AG08470 (cell line): ENCODE data around the genes CACNG8, VSTM1 and LAIR2.

- RRBS = 2% methylated on average over 6 of the region's 23 CpGs
These were observed 766 bp downstream of the MYADM start for GRCh38 chr19:53868437-53868861.

DNA sequence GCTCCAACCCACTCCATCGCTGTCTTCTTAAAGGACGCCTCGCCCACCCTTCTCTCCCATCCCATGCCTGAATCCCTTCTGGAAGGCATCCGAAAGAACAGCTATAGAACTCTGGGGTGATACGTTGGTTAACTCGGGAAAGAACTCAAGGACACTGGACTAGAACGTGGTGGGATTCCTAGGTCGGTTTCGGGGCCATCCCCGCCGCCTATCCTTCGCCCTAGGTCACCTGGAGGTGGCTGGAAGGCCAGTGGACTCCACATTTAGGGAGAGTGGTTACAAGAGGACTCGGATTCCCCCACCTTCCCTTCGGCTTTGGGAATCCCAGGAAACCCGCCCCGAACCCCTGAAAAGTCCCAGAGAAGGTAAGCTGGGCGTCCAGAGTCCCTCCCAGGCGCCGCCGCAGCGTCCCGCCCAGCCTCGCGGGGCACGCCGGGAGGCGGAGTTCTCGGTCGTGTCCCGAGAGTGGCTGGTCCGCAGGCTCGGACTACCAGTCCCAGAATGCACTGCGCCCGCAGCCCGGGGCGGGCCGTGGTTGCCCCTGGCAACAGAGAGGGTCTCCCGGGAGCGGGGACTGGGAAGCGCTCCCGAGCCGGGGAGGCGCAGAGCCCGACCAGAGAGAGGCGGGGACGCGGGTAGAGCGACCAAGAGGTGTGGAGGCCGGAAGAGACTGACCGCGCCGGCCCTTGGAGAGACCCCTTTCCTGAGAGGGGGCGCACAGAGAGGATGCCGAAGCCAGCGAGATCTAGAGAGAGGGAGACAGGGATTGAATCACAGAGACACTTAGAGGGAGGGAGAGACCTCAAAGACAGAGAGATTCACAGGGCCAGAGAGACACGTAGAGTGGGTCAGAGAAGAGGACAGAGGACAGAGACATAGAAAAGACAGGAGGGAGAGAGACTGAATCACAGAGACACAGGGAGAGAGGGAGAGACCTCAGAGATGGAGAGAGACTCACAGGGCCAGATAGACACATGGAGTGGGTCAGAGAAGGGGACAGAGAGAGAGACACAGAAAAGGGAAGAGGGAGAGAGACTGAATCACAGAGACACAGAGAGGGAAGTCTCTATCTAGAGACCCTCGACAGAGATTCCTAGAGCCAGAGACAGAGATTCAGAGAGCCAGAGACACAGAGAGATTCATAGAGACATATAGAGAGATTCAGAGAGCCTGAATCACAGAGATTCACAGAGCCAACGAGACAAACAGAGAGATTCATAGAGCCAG, 2.6 kb upstream of the PRKCG start:
- RRBS = 1% methylated on average over 19 of the region's 58 CpGs

DNA sequence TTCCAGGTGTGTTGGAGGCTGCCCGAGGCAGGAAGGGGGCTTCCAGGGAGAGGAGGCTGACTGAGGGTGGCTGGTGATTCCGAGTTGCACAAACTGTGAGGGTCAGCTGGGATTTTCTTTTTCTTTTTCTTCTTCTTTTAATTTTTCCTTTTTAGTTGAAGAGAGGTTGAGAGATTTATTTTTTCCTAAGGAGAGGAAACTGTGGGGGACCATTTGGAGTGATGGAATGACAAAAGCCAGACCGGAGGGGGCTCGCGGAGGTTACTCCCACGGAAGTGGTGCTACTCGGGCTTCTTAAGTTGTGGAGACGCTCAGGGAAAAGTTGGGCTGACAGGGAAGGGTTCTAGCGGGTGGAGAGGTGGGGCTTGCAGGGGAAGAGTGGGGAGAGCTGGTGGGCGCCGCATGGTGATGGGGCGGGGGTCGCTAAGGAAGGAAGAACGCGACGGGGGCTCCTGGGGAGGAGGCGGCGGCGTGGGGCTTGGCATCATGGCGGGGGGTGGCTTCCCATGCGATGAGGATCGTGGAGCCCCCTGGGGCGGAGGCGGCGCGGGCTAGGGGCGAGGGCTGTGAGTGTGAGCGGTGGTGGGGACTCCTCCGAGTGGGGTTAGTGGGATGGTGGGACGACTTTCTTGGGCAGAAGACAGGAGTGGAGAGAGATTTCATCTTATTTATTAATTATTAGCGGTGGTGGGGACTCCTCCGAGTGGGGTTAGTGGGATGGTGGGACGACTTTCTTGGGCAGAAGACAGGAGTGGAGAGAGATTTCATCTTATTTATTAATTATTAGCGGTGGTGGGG, 754 bp upstream of the CACNG8 start:
- RRBS = no CpG with 5 or more reads among the region's 34 CpGs

DNA sequence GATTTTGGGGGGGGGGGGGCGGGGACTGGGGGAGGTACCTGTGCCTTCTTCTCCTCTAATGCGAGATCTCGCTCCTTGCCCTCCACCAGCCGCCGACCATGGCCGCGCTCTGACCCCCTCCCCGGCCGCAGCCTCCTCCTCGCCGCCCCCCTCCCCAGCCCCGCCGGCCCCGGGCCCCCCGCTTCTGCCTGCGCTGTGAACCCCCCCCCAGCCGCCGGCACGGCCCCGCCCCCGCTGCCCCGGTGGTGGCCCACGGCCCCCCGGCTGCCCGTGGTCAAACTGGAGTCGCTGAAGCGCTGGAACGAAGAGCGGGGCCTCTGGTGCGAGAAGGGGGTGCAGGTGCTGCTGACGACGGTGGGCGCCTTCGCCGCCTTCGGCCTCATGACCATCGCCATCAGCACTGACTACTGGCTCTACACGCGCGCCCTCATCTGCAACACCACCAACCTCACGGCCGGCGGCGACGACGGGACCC, at the start of gene CACNG8:
TSS of gene CACNG8 (plus strand) at position 74 of the 475 bp plus-strand sequence.
- RRBS = 4% methylated on average over 12 of the region's 46 CpGs

- RRBS = 78% methylated on average over 3 of the region's 18 CpGs
These were observed at the start of gene VSTM1 for GRCh38 chr19:54063683-54064067. Gene VSTM1, minus strand, starts transcription at chr19:54063897.

DNA sequence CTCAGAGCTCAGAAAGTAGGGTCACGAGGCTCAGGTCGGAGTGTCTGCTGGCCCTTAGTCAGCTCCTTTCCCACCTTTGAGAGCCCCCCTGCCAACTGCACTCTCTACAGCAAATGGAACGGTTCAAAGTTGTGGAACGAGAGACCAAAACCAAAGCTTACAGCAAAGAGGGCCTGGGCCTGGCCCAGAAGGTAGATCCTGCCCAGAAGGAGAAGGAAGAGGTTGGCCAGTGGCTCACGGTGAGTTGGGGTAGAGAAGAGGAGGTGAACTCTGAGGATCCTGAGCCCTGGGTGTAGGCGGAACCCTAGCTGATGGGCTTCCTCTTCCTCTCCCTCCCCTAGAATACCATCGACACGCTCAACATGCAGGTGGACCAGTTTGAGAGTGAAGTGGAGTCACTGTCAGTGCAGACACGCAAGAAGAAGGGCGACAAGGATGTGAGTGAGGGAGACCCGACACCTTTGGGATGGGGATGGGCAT, 6.4 kb downstream of the CNOT3 start:
- RRBS = no CpG with 5 or more reads among the region's 11 CpGs

DNA sequence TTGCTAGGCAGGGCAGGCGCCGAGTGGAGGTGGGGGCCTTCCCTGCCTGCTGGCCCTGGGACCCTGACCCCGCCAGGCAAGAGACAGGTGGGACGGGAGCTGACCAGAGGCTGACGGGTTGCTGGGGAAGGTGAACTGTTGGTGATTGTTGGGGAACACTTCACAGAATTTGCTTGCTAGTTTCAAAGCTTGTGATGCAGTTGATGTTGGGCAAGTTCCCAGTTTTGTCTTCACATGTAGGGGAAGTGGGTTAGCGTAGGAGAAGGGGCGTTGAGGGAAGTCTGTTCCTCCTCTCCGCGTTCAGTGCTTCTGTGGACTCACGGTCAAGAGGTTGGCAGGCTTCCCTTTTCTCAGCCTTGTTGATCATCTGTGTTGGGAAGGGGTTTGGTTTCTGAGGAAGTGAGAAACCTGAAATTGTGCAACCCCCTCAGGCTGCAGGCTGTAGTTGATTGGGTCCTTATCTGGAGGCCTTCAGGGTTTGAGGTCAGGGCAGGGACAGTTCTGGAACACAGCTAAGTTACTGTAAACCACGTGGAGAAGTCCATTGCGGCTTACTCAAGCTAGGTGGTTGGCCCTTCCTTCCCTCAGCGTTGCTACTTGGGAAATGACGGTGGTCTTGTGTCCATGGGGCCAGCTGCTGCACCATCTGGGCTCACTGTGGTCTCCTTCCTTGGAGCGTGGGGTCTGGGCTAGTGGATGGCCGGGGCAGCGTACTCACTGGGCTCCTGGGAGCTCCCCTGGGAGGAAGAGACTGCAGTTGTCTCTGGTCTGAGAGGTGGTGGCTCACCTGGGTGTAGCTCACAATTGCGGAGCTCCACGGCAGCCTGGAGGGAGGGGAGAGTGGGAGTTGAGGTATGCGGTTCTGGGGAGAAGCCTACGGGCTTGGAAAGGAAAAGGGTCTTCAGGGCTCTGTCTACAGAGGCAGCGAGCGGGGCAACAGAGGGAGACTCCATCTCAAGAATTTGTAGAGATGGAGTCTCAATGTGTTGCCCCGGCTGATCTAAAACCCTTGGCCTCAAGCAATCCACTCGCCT, 7.6 kb downstream of the RPS9 start:
- RRBS = 75% methylated on average over 1 of the region's 25 CpGs

- RRBS = no CpG with 5 or more reads among the region's 8 CpGs
These were observed 10.1 kb downstream of the RPS9 start for GRCh38 chr19:54210747-54211223.

DNA sequence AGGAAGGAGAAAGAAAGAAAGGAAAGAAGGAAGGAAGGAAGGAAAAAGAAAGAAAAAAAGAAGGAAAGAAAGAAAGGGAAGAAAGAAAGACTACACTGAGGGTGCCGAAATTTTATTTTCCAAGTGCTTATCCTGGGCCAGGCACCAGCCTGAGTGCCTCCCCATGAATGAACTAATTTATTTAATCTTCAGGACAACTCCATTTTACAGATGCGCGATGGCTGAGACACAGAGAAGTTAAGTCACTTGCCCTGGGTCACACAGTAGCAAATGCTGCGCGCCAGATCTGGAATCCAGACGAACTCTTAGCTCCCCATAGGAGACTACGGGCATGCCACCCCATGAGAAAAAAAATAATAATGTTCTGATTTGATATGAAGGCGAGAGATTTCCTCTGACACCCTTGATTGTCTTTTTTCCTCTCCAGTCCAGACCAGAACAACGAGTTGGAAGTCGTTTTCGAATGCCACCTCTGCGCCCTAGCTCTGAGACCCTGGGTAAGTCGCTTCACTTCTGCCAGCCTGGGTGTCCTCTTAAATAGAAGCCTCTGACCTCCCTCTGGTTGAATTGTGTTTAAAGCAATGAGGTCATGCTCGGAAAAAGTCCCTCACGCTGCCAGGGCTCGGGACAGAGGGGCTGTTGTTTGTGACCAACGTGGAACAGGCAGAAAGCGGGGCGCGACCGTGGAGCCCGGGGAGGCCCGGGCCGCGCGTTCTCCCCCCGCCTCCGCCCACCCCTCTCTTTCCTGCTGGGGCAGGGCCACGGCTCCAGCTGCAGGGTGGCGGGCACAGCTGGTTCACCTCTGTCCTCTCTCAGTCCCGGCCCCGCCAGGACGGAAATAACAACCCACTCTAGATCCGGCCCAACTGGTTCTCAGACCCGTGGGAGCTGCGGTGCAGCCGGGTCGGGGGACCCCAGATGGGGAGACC, 2.3 kb downstream of the CDC42EP5 start:
- RRBS = 0% methylated on average over 1 of the region's 38 CpGs

GRCh38 chr19:54502755-54503189, at the start of gene LAIR2:
Gene LAIR2, plus strand, starts transcription at chr19:54502831.
- RRBS = no CpG with 5 or more reads among the region's 7 CpGs

DNA sequence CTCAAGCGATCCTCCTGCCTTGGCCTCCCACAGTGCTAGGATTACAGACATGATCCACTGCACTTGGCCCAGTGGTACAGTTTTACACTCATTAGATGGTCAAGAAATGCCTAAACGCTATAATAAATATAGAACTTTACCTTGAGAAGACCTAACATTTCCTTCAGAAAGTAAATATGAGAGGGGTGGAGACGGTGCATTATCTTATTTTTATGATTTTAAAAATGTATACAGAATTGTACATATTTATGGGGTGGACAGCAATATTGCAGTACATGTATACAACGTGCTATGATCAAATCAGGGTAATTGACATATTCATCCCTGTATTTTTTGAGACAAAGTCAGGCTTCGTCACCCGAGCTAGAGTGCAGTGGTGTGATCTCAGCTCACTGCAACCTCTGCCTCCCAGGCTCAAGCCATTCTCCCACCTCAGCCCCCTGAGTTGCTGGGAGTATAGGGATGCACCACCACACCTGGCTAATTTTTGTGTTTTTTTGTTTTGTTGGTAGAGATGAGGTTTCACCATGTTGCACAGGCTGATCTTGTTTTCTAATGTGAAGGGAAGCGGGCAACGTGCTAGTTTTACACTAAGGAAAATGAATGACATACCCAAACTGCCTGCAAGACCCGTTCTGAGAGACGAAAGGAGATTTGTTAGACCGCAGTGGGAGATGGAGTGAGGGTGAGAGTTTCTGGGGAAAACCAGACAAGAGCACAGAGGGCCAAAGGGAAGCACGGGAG, 24.1 kb downstream of the GP6 start:
- RRBS = no CpG with 5 or more reads among the region's 12 CpGs

DNA sequence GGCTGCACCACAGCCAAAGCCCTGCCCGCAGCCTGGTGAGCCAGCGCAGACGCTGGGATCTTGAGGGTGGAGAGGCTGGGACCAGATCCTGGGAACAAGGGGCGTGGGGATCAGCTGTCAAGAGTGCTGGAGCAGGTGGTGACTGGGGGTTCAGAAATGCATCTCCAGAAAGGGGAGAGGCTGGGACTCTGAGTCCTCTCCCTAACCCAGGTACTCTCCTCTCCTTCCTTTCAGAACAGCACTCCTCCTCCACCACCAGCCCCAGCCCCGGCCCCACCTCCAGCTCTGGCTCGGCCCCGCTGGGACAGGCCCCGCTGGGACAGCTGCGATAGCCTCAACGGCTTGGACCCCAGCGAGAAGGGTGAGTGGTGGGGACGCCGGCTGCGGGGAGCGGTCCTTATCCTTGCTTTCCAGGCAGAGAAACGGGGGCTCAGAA, 10.5 kb downstream of the EPS8L1 start:
- RRBS = 16% methylated on average over 6 of the region's 16 CpGs

GRCh38 chr19:55089698-55090081, 14.0 kb downstream of the EPS8L1 start:
- RRBS = no CpG with 5 or more reads among the region's 4 CpGs

DNA sequence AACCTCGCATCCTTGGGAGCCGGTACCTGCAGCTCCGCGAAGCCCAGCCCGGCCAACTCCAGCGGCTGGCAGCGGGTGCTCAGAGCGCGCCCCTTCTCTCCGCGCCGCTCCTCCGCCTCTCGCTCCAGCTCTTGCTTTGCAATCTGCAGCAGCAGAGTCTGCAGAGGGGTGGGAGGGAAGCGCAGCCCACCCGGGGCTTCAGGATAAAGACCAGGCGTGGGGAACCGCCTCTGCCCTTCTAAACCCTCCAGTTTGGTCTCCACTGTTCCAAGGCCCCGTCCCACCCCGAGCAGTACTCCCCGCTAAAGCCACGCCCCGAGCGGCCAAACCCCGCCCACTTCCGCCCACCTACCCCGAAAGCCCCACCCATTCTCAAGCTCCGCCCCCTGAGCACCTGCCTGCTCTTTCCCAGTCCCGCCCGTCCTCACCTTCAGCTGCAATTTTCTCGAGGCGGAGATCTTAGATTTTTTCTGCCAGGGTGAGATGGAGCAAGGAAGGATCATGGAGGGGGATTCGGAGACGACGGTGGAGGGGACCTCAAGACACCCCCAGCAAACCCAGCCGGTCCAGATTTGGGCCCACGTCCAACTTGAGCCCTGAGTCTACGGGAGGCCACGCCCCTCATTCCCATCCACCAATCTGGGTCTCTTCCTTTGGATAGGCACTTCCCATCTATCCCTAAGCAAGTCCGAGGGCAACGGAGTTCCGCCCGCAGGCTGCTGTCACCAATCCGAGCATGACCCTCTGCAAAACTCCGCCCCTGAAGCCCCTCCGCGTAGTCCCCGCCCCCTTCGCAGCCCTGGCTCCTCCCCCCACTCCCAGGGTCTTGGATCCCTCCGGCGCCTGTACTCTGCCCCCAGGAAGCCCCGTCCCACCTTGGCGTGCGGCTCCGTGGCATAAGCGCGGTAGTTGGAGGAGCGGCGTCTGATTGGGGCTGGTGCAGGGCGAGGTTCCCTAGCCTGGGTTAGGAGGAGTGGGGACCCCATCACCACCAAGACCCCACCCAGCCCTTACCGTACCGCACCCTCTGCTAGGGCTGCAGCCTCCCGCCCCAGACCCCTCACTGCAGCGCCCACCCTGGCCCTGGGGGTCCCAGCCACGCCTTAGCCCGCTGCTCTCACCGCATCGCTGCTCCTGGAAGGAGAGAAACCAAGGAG, 979 bp downstream of the TNNI3 start:
- RRBS = no CpG with 5 or more reads among the region's 68 CpGs

- RRBS = 50% methylated on average over 3 of the region's 44 CpGs
These were observed 5.3 kb downstream of the SYT5 start for GRCh38 chr19:55174481-55175443.

GRCh38 chr19:55261641-55262188, 2.9 kb upstream of the PPP6R1 start:
- RRBS = no CpG with 5 or more reads among the region's 15 CpGs

- RRBS = no CpG with 5 or more reads among the region's 11 CpGs
These were observed 6.9 kb upstream of the PPP6R1 start for GRCh38 chr19:55265680-55266247.

DNA sequence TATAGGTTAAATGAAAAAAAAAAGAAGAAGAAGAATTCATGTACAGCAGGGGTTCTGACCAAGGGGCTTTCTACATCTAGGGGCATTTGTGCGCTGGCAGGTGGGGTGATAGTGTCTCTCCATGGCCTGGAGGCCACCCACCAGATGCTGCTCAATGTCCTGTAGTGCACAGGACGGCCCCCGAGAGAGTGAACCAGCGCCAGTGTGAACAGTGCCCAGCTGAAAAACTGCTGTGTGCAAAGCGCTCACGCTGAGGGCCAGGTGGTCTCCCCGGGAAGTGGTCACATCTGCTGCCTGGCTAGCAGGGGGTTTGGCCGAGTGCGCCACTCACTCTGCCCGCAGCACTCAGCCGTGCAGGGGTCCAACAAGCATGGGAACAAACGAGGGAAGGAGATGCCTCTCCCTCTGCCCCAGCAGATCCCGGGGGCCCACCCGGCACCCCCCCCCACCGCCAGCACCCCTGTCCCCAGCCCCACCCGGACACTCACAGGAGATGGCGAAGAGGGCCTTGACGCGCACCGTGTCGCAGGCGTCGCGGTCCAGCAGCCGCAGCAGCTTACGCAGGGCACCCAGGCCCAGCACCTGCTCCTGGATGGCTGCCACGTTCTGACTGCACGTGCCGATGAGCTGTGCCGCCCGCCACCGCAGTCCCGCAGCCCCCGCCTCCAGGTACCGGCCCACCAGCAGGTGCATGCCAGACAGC, 5.8 kb downstream of the HSPBP1 start:
- RRBS = 96% methylated on average over 3 of the region's 35 CpGs

GRCh38 chr19:55319601-55320132, 5.5 kb downstream of the TMEM150B start:
- RRBS = 5% methylated on average over 6 of the region's 24 CpGs

DNA sequence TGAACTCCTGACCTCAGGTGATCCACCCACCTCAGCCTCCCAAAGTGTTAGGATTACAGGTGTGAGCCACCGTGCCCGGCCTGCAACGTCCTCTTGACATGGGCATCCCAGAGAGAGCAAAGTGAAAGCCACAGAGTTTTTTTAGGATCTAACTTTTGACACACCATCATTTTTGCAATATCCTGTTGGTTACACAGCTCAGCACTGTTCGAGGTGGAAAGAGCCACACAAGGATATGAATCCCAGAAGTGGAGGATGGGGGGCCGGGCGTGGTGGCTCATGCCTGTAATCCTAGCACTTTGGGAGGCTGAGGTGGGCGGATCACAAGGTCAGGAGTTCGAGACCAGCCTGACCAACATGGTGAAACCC, 6.6 kb upstream of the TMEM150B start:
- RRBS = no CpG with 5 or more reads among the region's 8 CpGs